Camera-type eye (tissue), 1 donor: Measurements from ENCODE around the genes TGM3 and ZNF343.

GRCh38 chr20:1535938-1536285 lies 21.6 kb downstream of the SIRPD start:
- RAMPAGE, long total RNA: no peak

DNA sequence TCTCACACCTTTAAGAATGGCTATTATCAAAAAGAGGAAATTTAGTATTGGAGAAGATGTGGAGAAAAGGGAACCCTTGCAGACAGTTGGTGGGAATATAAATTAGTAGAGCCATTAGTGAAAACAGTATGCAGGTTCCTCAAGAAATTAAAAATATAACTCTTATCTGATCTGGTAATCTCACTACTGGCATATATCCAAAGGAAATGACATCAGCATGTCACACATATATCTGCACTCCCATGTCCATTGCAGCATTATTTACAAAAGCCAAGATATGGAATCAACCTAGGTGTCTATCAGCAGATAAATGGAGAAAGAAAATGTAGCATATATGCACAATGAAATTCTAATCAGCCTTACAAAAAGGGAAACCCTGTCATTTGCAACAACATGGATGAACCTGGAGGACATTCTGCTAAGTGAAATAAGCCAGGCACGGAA lies 2.6 kb downstream of the SIRPG start:
- RAMPAGE, long total RNA: no peak

- RAMPAGE, long total RNA: no peak
These were observed 55.2 kb upstream of the SIRPA start for GRCh38 chr20:1839824-1840529.

GRCh38 chr20:1893831-1894255 lies 1.4 kb upstream of the SIRPA start:
- RAMPAGE, long total RNA: no peak

DNA sequence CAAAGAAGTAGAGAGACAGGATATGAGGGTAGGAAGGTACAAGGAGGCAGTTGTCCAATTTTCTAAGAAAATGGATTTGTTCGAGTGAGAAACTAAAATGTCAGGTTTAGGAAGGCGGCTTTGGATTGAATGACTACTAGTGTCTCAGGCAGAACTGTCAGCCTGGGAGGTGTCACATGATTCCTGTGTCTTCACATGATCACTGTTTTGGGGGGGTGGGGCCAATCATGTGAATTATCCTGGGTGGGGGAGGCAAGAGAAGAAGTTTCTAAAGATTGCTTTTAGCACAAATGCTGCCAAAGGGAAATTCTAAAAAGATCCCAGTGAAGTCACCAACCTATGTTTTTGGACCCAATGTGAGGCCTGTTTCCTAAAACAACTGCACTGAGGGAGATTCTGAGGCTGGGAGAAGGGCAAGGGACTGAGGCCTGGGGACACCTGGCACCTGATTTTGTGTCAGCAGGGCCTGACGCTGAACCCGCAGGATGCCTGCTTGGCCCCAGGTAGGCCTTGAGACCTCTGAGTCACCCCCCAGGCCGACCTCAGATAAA lies 2.4 kb downstream of the SIRPA start:
- RAMPAGE, long total RNA: no peak

DNA sequence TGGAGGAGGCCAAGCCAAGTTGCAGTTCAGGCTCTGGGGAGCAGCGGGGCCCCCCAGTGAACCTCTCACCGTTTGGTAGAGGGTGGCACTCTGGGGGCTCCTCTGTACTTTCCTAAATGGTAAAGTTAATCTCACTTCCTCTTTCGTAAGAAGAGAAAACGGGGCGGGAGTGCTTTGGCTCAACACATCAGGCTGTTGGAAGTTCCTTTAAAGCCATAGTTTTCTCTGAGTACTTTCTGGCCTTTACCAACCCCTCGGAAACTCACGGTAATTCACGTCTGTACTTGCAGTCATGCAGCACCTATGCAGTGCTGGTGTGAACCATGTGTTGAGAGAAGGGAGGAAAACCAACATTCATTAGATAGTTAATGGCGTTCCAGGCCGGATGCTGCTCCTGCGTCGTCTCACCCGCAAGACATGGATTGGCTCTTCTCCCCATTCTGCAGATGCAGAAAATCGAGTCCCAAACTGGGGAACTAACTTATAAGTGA lies 2.9 kb downstream of the SIRPA start:
- RAMPAGE, long total RNA: no peak

DNA sequence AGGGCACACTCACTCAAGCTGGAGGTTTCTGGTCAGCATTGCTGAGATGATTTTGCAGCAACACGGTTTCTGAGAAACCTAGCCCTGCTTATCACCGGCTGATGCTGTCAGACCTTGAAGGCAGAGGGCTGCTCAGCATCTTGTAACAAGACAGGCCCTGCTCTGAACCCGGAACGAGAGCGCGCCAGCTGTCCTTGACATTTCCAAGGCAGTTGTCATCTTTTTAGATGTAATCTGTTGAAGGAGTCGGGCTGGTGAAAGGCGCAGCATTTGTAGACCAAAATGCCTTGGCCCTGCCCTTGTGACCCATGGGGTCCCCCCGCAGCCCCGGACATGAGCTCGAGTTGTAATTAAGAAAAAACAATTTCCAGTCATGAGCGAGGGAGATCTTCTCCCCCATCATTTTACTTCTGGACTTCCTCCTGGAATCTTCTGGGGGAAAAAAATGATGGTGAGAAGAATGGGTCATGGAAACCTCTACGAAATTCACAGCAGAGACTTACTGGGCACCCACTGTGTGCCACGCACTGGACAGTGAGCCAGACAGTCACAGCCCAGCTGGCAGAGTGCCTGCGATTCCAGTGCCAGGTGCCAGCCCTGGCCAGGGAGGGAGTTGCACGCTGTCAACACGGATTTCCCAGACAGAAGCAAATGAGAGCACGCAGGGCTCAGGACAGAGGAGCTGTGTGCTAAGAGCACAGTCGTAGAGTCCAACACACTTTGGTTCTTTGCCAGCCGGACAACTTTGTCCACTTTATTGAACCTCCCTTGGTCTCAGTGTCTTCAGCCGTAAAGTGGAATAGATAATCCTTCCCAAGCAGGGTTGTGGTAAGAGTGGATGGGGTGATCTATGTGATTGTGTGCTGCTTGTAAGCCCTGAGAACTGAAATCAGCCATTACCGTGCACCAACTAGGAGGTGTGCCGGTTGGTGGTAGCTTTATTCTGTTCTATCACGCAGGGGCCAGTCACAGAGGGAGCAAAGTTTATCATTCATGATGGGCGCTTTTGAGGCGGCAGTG lies 40.3 kb downstream of the SIRPA start:
- RAMPAGE, long total RNA: no peak

- RAMPAGE, long total RNA: no peak
These were observed 42.0 kb downstream of the SIRPA start for GRCh38 chr20:1936762-1938122.

GRCh38 chr20:2118880-2119421 lies 17.3 kb downstream of the STK35 start:
- RAMPAGE, long total RNA: no peak

- RAMPAGE, long total RNA: no peak
These were observed 27.9 kb downstream of the STK35 start for GRCh38 chr20:2129429-2129949.

DNA sequence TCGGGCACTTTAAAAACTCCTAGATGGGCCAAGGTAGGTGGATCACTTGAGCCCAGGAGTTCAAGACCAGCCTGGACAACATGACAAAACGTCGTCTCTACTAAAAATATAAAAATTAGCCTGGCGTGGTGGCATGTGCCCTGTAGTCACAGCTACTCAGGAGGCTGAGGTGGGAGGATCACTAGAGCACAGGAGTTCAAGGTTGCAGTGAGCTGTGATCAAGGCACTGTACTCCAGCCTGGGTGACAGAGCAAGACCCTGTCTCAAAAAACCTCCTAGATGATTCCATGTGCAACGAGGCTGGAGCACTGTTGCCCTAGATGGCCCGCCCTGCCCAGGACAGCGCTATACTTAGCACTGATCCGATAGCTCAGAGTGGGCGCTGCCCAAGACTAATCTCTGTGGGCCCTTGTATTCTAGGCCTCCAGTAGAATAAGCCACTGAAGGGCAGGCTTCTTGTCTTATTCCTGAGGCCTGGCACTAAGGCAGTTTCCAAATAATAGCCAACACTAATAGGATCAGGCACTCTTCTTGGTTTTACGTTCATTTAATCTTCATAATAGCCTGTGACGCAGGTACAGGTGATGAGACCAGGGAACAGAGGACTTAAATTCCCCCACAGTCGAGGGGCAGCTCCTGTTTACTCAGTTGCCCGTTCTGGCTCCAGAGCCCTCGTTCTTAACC lies 41.0 kb downstream of the STK35 start:
- RAMPAGE, long total RNA: no peak

DNA sequence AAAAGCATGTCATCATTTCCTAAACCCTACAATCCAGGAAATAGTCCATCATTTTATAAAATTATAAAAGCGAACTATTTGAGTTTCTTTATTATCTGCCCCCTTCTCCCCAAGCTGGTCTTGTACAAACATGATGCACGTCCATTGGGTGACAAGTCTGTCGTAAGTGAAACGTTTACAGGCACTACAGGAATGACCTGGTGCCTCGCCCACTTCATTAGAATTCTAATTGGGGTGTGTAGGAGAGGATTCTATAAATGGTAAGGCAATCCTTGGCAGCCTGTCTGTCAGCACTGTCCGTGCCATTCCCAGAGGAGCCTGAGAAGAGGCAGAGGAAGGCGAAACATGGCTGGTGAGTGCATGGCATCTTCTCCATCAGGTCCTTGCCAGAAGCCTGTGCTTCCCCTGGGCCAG lies at the start of gene TGM3:
TSS of gene TGM3 (plus strand) at position 283 of the 414 bp plus-strand sequence.
- RAMPAGE, long total RNA: no peak

DNA sequence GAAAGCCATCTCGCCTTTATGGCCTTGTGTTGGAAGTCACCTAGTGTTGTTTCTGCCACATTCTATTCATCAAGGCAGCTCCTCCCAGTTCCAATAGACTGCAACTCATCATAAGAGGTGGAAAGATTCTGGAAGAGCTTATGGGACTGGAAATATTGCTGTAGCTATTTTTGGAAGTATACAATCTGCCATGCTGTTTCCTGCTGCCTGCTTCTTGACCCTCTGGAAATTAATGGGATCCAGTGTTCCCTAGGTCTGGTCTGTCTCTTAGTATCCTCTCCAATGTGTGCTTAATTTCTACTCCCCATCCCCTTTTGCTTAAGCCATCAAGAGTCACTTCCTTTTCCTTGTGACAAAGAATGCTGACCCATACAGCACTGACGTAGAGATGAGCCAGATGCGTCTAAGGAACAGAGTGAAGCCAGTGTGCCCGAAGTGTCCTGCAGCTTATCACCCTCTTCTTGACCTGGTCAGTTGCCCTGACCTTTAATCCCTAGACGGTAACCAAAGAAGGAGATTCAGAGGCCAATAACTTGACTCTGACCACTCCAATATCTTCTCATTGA lies 31.4 kb downstream of the SNRPB start:
- RAMPAGE, long total RNA: no peak

DNA sequence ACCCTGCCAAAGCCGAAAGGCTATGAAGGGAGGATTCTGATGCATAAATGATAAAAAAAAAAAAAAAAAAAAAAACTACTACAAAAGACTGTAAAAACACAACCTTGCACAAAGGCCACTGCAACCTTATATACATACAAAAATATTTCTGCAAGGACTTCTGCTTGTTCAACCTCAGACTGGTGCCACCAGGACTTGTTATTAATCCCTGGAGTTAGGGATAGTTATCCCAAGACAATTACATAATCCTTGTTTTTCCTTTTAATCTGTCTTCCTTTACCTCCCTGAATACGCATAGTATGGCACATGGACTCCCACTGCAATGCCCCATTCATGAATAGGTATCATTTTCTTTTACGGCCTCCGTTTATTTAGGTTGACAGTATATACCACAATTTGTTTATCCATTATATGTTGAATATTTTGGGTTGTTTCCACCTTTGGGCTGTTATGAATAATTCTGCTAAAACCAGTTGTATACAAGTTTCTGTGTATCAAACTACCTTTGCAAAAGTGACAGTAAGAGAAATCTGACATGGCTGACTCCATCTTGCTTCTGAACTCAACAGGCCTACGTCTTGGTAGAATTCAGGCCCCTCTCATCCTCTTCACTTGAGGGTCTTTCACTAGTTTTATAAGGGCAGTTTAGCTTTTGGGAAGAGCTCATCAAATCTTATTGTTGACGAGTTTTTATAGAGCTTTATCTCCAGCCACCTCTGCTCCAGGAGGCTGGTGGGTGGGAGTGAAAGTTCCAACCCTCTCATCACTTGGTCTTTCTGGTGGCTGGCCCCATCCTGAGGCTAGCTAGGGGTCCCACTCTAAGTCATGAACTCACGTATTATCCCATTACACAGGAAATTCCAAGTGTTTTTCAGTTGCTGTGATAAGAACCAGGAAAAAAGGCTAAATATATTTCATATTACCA lies 11.8 kb downstream of the SNRPB start:
- RAMPAGE, long total RNA: no peak

- RAMPAGE, long total RNA: no peak
These were observed 6.9 kb downstream of the SNRPB start for GRCh38 chr20:2463304-2464469.

DNA sequence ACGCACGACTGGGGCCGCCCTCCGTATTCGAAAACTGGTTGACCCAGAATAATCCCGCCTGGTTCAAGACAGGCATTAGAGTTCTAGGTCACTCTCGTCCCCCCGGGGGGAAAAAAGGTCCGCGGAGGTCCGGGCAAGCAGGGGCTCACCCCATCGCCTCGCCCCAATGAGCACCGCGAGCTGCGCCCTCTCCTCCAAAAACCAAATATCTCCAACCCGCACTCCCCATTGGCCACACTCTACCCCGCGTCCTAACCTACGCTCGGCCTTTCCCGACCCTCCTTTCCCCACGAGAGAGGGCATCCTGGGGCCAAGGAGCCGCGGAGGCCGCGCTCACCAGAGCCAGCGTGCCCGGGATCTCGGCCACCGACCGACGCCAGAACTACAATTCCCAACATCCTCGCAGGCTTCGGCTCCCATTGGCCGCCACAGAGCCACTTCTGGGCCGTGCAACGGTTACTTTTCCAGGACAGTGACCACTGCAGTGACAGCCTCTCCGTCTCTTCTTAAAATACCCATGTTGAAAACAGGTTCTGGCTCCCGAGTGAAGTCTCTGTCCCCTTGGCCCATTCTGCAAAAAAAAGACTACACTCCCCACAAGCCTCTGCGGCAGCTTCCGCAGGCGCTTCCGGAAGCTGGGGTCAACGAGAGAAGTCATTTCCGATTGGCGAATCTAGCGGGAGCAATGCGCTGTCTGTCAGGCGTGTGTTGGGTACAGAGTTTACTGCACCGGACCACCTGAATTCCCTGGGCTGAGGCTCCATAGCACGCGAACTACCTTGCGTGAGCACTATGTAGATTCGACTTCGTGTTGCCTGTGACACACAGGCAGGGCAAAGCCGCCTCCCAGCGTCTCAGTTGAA lies at the start of gene ZNF343:
TSS of gene ZNF343 (minus strand) at position 372 of the 863 bp plus-strand sequence.
- RAMPAGE, long total RNA: start-site peak on the minus strand centred at position 356 of the sequence, 11 bp wide, 30 reads

DNA sequence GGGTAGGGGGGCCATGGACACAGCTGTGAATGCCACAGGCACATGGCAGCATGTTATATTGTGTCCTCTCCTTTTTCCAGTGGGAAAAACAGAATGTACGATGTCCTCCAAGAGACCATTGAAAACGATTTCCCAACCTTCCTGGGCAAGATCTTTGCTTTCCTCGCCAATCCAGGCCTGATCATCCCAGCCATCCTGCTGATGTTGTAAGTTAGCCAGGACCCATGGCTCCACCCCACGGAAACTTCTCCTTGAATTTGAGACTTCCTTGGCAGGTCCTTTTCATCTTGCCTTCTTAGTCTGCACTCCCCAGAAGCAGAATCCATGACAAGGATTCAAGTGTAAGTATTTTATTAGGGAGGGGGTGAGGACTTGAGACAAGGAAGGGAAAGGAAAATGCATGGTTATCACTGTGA lies 28.2 kb upstream of the NOP56 start:
- RAMPAGE, long total RNA: no peak

DNA sequence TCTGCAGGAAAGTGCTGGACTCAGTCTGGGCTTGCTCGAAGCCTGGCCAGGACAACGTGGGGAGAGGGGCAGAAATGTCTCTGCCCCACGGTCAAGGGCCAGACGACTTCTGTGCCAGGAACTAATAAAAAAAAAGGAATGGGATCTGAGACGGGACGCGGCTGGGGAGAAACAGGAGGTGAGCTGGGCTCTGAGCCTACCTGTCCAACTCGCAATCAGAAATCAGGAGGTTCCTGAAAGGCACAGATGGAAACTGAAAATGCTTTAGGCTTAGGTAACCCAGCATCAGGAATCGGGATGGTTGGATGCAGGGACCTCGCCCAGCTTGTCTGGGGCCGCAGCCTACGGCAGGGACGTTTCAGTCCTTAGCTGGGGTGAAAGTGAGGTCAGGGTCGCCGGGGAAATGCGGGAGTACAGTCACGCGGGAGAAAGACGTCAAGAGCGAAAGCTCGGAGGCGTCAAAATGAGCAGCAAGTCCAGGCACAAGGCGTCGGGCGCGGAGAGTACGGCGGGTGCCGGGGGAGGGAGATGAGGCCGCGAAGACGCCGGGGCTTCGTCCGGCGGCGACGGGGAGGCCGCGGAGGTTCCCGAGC lies 618 bp upstream of the EBF4 start:
- RAMPAGE, long total RNA: no peak

DNA sequence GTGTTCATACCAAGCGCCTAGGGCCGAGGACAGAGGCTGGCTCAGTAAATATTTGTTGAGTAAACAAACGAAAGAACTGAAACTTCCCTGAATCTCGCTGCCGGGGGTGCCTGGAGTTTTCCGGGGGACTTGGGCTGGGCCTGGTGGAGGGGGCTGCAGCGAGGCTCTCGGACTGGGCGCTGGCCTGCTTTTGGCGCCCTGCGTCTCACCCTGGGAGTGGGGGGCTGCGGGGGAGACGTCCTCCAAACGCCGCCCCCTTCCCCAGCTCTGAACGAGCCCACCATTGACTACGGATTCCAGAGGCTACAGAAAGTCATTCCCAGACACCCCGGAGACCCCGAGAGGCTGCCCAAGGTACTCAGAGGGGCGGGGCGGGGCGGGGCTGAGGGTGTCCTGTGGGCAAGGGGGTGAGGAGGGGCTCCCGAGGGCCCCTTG lies 49.0 kb downstream of the CPXM1 start:
- RAMPAGE, long total RNA: no peak

- RAMPAGE, long total RNA: no peak
These were observed 554 bp downstream of the VPS16 start for GRCh38 chr20:2840905-2841692.